Skin of body (tissue), 2 donors: Measurements from ENCODE around the genes REEP6, TCF3 and REXO1.

DNA sequence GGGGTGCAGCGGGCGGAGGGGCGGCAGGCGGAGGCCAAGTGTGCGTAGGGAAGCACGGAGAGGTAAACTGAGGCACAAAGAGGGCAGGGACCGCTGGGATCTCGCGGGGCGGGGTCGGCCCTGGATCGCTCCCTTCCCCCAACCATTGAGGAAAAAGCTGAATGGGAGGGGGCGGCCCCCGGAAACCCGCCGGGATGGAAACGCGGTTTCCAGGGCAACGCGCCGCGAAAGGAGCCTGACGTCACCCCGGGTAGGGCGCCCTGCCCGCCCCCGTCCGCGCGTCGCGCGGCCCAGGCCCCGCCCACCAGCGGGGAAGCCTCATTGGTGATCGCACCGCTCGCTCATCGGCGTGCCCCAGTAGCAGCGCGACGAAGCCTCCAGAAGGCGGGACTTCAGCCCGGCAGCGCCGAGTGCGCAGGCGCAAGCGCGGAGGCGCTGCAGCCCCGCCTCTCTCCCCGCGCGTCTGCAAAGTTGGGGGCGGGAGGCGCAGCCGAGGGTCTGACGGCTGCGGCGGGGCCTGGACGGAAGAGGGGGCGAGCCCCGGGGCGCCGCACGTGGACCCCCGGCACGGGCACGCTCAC is 8.4 kb upstream of the CIRBP start:
- RAMPAGE, long total RNA: no peak

DNA sequence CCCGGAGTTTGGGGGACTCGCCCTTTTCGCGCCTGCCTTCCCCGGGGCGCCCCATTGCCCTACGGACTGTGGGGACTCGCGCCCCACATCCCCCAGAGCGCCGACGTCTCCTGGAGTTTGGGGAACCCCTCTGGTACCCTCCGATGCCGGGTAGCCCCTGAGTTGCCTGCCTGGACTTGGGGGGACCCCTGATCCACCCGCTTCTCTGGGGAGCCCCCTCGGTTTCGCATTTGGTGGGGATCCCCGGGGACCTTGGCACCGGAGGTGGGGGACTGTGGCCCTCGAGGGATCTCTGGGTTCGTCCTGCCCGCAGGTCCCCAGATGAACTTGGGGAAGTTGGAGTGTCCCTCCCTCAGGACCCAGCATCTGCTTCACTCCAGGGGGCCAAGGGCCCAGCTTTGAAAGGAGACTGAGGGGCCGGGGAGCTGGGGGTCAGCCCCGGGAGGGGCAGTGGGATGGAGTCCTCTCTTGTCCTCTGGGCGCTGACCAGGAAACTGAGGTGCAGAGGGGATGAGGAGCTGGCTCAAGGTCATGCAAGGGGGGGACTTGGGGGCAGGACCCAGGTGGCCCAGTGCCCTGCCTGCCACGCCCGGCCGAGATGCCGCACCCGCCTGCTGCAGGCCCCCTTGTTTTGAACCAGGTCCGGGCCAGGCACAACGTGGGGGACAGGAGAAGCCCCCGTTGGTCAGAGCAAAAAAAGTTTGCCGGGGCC is 953 bp downstream of the EFNA2 start:
- RAMPAGE, long total RNA: no peak

DNA sequence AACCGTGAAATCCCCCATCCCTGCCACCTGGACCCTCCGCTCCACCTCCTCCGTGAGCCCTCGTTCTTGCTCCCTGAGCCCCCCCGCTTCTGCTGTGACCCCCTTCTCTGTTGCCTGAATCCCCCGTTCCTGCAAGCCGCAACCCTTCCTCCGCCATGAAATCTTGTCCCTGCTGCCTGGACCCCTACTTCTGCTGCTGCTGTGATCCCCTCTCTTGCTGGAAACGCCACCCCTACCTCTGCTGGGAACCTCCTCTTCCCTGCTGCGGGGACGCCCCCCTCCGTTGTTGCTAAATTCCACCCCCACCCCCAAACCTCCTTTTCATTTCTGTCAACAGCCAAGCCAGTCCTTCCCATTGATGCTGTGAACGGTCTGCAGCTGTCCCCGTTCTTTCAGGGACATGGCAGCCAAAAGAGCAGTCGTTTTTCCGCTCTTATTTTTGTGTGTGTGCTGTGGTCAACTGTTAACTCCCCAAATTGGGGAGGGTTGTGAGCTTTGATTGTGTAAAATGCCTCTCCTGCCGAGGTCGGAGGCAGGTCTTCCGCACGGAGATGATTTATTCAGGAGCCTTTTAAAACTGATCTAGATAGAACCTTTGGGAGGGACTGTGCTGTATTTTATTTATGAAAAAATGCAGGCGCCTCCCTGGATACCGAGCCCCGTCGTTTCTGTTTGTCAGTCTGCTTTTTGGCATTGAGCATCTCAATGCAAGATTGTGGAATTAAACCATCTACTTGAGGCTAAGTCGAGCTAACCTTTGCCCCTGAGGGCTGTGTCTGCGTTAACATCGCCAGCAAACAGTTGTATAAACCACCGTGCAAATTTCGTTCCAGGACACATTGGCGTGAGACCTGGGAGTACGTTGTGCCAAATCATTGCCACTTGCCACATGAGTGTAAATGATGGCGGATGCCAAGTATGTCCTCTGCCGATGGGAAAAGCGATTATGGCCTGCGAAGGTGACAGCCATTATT is 1.0 kb downstream of the PWWP3A start:
- RAMPAGE, long total RNA: no peak

- RAMPAGE, long total RNA: no peak
Observed at GRCh38 chr19:1400211-1401301, 786 bp downstream of the GAMT start.

DNA sequence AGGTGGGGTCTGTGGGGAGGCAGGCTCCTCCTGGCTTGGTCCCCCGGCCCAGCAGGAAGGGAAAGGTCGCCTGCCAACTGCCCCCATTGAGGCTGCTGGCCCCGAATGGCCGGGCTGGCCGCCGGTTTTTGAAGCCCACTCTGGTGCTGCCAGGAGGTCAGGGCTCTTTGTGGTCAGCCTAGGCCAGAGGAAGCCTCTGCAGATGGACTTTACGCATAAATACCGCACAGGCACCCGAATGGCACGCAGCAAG is 5.0 kb downstream of the DAZAP1 start:
- RAMPAGE, long total RNA: no peak

DNA sequence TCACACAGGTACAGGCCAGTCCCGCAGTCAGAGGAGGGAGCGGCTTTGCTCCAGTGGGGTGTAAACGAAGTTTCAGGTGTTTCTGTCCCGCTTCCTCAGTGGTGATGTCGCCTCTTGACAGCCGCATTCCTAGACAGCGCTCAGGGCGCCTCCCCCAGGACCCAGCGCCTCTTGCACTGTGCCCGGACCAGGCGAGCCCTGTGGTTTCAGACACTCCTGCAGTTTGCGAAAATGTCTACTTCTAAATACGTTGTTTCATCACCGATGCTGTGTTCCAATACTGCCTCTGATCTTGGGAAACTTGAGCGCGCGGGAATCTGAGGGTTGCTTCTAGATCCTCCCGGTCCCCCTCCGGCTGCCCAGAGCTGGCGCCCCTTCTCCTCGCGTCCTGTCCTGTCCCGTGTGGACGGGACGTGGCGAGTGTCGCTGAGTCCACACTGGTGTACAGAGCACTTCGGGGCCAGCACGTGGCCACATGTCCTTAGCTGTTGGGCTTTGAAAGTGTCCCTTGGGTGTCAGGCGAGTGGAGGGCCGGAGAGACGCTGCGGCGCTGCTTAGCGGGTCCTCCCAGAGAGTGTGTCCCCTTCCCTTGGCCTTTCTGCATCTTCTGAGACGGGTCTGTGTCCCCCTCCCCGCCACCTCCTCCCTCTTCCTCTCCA is 14.6 kb upstream of the RPS15 start:
- RAMPAGE, long total RNA: no peak

DNA sequence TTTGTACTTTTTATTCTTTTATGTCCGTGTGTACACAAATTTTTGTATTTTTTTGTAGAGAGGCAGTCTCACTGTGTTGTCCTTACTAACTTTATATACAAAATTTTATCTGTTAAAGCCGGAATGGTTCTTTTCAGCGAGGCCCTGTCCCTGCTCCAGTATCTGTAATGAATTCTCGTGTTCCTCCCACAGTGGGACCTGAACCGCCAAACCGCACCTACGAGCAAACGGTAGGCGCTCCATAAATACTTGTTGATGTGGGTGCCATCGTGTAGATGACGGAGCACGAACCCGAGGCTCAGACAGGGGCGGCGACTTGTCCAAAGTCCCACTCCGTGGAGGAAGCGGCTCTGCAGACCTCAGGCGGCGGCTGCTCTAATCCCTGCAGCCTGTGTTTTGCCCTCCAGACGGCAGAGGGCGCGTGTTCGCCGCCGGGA is 297 bp upstream of the RPS15 start:
- RAMPAGE, long total RNA: no peak

GRCh38 chr19:1441752-1442658 is 3.8 kb downstream of the RPS15 start:
- RAMPAGE, long total RNA: no peak

DNA sequence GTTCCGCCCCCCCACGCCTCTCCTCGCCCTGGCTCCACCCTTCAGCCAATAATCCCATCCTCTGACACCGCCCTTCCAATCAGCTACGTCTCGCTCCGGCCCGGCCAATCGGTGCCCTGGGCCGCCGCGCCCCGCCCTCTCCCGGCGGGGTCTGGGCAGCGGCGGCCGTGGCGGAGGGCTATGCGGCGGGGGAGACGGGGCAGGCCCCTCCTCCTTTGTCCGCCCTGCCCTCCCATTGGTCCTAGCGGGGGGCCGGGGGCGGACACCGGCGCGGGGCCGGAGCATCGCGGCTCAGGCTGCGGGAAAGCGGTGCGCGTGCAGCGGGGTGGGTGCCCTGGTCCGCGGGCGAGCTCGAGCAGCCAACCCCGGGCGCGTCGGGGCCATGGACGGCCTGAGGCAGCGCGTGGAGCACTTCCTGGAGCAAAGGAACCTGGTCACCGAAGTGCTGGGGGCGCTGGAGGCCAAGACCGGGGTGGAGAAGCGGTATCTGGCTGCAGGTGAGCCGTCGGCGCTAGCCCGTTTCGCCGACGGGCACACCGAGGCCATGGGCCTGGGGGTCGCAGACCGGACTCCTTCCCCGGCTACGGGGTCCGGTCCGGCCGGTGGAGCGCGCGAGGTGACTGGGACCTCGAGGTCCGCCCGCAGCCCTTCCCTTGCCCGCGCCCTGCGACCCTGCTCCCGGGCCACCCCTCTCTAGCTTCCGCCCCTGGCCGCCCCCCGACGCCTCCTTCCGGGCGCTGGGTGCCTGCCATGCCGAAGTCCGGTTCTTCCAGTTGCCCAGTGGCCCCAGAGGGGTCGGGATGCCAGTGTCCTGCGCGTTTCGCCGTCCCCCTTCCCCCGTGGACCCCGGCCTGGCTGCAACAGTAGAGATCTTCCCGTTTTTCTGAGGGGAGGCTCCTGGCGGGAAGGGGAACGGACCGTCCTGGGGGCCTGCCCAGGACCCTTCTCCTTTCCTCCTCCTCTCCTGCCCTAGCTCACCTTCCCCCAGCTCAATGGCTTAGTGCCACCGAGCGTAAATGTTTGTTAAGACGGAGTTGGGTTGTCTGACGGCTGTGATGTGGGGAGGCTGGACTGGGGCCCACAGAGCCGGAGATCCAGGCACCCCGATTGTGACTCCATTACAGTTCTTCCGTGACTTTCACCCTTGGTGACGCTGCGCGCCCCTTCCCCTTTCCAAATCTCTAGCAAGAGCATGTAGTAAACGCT is at the start of gene REEP6:
Gene REEP6 (plus strand): TSS at position 294 of the 1,206 bp plus-strand sequence.
- RAMPAGE, long total RNA: no peak

DNA sequence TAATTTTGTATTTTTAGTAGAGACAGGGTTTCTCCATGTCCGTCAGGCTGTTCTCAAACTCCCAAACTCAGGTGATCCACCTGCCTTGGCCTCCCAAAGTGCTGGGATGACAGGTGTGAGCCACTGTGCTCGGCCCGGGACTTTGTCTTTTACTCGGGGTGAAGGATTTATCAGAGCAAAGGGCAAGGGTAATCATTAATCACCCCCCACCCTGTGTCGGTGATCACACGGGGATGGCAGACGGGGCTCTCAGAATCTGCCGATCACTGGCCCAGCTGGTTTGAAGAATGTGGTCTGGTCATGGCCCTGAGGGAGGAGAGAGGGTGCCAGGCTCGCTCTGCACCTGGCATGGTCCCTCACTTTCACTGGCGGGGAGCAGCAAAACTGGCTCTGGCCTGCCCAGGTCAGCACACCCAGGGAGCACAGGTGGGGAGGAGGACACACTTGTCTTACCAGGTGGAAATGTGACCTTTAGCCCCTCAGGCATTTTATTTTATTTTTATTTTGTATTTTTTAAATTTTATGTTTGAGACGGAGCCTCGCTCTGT is 10.2 kb downstream of the REEP6 start:
- RAMPAGE, long total RNA: no peak

DNA sequence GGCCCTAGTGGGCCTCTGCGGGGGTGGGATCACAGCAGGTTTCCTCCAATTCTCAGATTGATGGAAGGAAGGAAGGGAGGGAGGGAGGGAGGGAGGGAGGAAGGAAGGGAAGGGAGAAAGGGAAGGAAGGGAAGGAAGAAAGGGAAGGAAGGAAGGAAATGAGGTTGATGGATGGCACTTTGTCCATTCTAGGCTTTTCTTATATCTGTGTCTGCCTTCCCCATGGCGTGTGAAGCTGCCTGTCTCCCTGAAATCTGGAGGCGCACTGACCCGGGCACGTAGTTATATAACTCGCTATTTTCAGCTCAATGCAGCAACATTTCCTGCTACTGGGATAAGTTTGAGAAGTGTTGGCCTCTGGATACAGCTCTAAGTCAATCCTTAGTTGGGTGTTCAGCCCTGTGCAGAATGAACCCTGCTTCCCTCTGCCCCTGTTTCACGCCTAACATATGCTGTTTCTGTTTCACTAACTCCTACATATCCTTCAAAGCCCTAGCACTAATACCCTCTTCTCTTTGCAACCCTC is 3.2 kb downstream of the ADAMTSL5 start:
- RAMPAGE, long total RNA: no peak

DNA sequence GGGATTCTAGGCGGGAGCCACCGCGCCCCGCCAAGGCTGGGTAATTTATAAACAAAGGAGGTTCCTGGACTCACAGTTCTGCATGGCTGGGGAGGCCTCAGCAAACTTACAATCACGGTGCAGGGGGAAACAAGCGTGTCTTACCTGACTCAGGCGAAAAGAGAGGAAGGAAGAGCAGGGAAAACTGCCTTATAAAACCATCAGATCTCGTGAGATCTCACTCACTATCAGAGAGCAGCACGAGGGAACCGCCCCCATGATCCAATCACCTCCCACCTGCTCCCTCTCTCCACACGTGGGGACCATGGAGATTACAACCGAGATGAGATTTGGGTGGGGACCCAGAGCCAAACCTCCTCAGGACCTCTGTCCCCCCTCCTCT is 20.8 kb downstream of the MEX3D start:
- RAMPAGE, long total RNA: no peak

GRCh38 chr19:1650983-1651616 is 1.3 kb downstream of the TCF3 start:
- RAMPAGE, long total RNA: no peak

GRCh38 chr19:1651994-1652986 is at the start of gene TCF3:
Gene TCF3 (minus strand): TSS chr19:1652615.
- RAMPAGE, long total RNA: no peak

- RAMPAGE, long total RNA: no peak
Observed at GRCh38 chr19:1819987-1820545, 8.0 kb upstream of the ATP8B3 start.

DNA sequence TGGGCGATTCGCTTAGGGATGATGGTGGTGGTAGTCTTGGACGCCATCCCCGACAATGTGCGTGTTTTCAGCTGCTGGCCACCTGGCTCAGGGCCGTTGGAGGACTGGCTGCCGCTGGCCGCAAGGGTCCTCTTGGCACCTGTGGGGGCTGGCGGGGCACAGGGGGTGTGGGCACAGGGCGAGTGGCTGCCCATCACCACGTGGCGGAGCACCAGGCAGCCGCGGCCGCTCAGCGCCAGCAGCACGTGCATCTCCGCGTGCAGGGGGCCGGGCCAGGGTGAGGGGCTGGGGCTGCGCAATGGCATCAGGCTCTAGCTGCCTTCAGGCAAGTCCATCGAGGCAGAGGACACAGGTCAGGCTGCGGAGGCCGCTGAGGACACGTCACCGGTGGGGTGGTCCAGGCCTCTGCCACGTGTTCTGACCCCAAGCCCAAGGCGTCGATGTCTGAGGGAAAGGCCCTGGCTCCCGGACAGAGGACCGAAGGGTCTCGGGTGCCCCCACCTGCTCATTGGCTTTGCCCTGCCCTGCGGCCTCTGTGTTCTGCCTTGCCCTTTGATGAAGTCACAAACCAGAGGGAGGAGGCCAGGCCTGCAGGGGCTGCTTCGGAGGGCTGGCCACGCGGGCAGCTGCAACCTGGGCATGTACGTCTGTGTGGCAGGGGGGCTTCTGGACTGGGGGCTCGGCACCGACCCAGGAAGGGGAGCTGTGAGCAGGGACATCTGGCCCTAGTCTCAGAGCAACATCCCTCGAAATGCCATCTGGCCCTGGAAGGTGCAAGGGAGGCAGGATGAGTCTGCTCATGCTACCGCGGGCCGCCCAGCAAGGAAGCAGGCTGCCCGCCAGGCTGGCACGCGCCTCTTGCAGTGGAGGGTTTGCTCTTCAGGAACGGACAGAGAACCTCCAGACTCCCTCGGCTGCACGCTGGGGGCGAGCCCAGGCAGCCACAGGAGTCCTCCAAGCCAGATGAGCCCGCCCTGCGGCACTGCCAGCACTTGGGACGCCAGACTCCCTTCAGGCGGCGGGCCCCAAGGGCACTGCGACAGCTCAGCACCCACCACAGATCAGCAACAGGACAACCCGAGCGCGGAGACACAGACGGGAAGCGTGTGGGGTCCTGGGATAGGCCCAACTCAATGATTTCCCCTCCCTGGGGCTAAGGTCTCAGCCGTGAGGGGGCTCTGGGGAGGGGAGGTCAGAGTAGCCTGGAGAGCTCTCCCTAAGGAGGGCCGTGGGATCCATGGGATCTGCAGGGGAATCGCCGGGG is 9.9 kb upstream of the ATP8B3 start:
- RAMPAGE, long total RNA: no peak

DNA sequence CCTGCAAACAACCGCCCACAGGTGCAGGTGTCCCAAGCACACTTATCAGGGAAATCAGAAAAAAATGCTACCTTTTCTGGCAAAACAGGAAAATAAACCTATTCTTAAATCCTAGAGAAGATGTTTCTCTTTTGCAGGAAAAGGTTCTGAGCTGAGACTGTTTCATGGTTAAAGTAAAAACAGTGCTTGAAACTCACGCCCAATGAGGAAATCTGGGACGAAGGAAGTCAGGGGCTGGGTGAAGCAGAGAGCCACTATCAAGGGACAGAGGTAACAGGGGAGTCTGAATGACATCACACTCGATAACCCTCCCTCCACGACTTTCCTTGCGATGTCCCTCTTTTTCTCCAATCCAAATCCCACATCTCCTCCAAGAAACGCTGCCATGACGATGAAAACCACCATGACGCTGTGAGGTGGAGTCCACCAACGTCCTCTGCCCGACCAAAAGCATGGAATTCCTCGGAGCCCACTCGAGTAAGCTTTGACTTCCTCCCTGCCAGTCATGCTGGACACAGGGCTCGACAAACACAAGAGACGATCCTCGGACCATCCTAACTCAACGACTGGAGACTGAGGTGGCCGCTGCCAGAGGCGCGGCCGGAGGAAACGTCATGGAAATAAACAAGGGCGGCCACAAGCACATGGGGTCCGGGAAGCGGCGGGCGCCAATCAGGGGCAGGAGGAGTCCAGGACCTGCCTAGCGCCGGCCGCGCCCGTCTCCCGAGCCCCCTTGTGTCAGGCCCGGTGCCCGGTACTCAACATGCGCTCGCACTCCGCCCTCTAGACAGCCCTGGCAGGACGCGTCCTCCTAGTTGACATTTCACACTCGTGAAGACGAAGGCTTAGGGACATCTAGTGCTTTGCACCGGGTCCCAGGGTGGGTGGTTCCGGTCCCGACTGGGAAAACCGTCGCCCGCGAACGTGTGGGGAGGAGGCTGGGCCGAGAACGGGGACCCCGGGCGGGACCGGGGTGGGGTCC is 823 bp downstream of the REXO1 start:
- RAMPAGE, long total RNA: no peak

DNA sequence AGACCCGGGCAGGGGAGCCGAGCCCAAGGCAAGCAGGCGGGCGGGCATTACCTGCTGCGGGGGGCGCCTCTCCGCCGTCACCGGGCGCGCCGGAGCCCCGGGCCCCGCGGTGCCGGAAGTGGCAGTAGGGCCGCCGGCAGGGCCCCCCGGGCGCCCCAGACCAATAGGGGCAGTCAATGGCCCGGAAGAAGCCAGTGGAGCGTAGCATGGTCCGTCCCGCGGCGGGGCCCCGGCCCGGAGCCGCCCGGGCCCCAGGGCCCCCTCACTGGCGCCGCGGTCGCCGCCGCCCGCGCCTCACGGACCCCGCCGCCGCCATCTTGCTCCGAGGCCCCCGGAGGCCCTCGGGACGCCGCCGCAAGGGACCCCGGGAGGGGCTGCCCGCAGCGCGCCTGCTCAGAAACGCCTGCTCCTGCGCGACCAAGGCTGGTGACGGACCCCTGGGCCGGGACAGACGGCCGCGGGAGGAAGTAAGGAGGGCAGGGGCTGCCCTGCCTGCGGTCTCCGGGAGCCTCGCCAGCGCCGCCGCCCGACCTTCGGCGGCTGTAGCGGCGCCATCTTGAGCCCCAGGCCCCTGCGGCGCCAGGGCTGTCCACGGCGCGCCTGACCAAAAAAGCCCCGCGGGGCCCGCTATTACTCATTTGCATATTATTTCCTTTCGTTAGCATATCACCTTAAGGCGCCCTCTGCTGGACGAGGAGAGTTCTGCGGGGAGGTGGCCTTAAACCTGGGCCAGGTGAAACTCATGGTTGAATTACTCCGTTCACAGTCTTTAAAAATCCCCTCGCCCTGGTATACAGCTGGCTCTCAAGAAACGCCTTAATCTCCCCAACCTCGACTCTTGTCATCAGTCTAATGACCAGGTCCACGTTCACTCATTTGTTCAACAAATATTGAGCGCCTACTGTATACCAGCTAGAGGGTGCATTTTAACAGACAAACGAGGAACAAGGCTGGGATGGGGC is at the start of gene REXO1:
Gene REXO1 (minus strand): TSS at position 333 of the 962 bp plus-strand sequence.
- RAMPAGE, long total RNA: no peak

GRCh38 chr19:1864603-1865281 is 1.4 kb upstream of the KLF16 start:
- RAMPAGE, long total RNA: no peak

- RAMPAGE, long total RNA: no peak
Observed at GRCh38 chr19:1875242-1875894, 9.9 kb downstream of the ABHD17A start.